Esophagus squamous epithelium (tissue), 4 donors: Measurements from ENCODE around the gene TM9SF4.

DNA sequence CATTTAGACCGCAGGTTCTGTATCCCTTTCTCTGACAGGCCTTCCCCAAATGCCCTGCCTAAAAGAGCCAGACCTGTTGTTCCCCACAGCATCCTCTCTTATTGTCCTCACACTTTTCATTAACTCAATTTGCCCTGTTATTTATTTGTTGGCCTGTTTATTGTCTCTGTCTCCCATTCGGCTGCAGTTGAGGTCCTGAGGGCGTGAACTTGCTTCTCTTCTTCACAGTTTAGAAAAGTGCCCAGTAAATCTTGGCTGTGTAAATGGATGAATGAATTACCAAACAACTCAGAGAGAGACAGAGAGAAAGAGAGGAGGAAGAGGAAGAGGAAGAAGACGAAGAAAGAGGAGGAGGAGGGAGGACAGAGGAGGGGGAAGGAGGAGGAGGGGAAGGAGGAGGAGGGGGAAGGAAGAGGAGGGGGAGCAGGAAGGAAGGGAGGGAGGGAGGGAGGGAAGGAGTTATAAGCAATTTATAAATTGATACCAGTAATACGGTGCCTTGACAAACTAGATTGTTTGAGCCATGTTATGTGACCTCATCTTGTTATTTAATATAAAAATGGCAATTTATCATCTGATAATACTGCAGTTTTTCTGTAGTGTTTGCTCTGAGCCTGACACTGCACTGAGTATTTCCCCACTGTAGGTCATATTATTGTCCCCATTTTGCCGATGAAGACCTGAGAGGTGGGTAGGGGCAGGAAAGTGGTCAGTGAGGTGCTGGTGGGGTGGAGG is 18.7 kb downstream of the HCK start:
- PRO-cap, result no peak
- RAMPAGE, long total RNA, 4 experiments, result no peak in any of the 4 experiments

DNA sequence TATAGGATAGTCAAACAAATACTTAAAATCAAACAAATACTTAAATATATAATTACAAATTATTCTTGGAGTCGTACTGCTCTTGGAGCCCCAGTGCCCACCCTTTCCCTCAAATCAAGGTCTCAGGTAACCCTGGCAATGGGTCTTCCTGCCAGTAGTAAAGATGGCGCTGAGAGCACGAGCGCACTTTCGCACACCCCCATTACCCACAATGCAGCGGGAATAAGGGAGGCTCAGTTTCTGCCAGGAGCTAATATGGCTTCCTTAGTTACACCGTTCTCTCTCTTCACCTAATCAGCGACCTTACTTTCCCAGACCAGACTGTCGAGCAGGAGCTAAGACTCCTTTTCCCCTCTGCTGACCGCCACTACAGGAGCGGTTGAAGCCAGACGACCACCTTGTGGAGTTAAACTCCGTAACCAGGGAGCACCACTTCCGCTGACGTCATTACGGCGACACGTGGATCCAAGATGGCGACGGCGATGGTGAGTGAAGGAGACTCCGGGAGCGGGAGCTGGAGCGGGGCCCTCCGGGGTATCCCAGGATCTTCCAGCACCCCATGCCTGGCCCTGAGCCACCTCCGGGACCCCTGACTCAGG is at the start of gene TM9SF4:
TSS of gene TM9SF4 (plus strand) at position 444 of the 599 bp plus-strand sequence.
- PRO-cap, result unidirectional peak, plus-strand start at position 468 of the sequence
- RAMPAGE, long total RNA, 4 experiments, result start-site peak on the plus strand in 3 of 4 experiments, centred at positions 308 to 467 of the sequence, 24 to 475 reads per replicate

DNA sequence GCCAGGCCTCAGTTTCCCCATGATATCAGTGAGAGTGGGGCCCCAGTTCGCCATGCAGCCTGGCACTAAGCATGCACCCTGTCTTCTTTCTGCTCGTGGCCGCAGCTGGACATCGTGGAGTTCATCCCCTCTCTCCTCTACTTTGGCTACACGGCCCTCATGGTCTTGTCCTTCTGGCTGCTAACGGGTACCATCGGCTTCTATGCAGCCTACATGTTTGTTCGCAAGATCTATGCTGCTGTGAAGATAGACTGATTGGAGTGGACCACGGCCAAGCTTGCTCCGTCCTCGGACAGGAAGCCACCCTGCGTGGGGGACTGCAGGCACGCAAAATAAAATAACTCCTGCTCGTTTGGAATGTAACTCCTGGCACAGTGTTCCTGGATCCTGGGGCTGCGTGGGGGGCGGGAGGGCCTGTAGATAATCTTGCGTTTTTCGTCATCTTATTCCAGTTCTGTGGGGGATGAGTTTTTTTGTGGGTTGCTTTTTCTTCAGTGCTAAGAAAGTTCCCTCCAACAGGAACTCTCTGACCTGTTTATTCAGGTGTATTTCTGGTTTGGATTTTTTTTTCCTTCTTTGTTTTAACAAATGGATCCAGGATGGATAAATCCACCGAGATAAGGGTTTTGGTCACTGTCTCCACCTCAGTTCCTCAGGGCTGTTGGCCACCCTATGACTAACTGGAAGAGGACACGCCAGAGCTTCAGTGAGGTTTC is 42.2 kb downstream of the PLAGL2 start:
- PRO-cap, result no peak
- RAMPAGE, long total RNA, 4 experiments, result no peak in any of the 4 experiments

DNA sequence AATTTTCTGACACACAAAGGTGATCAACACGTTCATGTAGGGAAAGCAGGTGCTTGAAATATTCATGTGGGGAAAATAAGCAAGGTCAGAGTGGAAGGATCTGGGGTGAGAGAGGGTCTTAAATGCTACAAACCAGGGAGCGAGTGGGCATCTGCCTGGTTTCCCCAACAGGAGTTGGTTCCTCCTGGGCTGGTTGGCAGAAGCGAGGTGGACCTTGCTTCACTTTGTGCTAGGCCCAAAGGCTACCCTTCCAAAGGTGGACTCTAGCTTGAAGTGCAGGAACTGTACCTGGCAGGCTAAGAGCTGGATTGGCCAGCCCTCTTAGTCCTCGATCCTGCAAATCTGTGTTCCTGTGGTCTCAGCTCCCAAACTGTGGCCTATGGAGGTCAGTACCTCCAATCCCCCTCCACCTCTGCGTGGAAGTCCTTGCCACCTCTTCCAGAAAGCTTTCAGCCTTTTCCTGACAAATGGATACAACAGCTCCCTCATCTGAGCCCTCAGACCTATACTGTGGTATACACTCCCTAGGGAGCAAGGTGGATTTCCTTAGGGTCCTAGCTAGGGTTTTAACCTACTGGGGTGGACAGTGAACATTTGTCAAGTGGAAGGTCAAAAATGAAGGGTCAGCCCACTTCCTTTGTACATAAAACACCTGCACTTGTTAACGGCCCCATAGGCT is 16.6 kb downstream of the PLAGL2 start:
- PRO-cap, result no peak
- RAMPAGE, long total RNA, 4 experiments, result no peak in any of the 4 experiments

DNA sequence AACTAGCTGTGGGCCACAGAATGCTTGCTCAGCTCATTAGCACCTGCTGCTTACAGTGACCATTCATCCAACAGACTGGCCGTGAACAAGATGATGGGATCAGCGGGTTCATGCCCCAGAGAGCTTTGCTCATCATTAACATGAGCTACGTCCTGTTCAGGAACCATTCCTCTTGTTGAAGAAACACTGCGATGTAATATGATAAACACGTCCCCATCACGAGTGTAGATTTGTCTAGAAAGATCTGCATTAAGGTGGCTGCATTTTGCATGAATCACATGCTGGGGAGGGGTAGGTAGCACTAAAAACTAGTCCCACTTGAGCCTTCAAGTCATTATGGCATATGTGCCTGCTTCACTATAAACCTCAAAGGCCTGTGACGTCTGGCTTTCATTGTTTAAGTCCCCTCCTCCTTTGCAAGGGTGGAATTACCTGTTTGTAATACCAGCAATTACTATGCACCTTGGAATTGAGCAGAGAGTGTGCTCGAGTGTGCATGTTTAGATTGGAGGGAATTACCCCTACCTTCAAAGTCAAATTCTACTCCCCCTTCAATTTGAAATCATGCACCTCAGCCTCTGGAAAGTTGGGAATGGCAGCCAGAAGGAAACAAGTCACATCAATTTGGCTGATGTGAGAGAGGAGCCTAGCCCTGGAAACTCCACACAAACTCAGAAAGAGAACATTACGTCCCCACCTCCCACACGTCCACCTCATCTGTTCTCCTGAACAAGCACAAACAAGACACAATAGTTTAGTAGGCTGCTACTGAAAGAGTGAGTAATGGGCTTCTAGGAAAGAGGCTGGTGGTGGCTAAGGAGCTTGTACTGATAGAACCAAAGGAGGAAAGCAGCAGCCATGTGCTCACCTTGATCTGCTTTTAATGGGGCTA is 3.7 kb downstream of the PLAGL2 start:
- PRO-cap, result bidirectional peak, plus-strand start at position 454 of the sequence, minus-strand start at position 338 of the sequence; bidirectional peak, plus-strand start at position 833 of the sequence, minus-strand start at position 719 of the sequence
- RAMPAGE, long total RNA, 4 experiments, result no peak in any of the 4 experiments

DNA sequence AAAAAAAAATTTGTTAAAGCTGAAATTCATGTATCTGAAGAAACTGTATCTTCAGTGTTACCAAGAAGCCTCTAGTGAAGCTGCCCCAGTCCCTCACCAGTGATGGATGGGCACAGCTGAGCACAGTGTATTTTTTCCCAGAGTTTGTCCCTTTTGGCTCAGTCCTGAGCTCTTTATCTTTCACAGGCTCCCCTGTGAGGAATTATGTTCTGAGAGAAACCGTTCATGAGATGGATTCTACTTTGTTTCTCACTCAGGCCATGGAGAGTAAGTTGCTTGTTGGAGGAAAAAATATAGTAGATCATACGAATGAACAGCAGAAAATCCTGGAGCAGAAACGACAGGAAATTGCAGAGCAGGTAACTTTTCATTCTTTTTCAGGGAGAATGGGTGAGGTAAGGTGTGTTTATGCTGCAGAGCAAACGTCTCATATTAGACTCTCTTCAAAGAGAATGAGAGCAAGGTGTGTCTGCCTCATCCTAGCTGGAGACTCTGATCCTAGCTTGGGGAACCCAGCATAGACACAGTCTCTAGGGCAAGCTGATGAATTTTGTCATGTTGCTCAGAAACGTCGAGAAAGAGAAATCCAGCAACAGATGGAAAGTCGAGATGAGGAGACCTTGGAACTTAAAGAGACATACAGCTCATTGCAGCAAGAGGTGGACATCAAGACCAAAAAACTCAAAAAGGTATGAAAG is 38.7 kb downstream of the KIF3B start:
- PRO-cap, result no peak
- RAMPAGE, long total RNA, 4 experiments, result no peak in any of the 4 experiments

GRCh38 chr20:32428060-32428549 is 70.0 kb downstream of the ASXL1 start:
- PRO-cap, result no peak
- RAMPAGE, long total RNA, 4 experiments, result no peak in any of the 4 experiments

DNA sequence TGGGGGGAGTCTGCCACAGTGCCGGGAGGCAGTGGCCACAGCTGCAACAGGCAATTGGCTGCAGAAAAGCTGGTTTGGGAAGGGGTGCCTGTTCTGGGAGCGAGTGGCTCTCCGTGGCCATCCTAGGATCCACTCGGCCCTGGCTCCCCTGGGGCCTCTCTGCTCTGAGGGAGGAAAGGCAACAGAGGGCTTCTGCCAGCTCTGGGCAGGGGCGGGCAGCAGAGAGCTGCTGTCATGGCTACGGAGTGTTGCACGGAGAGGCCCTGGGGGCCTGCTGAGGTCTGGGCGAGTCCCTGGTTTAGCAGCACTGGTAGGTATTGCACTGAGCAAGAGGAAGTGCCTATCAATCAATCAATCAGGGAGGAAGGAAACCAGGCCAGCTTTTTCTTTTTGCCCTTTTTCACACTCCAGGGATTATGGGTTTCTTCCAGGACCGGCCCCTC is 87.8 kb downstream of the ASXL1 start:
- PRO-cap, result no peak
- RAMPAGE, long total RNA, 4 experiments, result no peak in any of the 4 experiments

- PRO-cap, result unidirectional peak, minus-strand start at chr20:32470064
- RAMPAGE, long total RNA, 4 experiments, result no peak in any of the 4 experiments
These were observed 111.7 kb downstream of the ASXL1 start for GRCh38 chr20:32469861-32470286.

GRCh38 chr20:32473058-32473922 is 111.8 kb downstream of the NOL4L start:
- PRO-cap, result no peak
- RAMPAGE, long total RNA, 4 experiments, result no peak in any of the 4 experiments

GRCh38 chr20:32527387-32528156 is 57.6 kb downstream of the NOL4L start:
- PRO-cap, result no peak
- RAMPAGE, long total RNA, 4 experiments, result no peak in any of the 4 experiments

DNA sequence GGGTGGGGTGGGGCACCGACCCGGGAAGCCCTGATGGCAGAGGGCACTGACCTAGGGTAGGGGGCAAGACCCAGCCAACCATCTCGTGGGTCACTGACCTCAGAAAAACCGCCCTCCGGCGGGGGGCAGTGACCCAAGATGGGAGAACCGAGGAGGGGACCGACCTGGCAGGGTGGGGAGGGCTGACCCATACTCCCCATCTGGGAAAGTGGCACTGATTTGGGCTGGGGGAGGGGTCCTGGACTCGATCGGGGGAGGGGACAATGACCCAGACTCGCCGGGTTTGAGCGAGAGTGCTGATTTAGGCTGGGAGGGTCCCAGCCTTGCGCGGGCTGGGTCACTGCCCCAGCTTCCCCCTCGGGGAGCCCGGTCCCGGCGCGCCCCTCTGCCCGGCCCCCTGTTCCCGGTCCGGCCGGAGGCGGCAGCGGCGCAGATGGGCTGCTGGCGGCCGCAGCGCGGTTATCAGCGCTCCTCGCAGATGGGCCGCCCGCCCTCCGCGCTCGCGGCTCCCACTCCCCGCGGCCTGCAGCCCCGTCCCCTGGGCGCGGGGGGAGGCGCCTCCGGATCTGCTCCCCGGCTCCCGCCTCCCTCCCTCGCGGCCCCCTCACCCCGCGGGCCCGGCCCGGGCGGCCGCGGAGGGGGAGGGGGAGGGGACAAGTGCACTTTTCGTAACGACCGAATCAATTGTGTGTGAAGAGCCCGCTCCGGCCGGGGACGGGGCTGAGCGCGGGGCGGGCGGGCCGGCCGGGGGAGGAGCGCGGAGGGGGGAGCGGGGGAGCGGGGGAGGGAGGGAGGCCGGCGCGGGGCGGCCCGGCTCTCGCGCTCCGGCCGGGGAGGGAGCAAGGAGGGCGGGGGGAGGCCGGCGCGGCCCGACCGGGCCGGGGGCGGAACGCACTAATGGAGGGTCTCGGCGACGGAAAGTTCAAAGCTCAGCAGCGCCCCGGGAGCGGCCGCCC is 2.2 kb downstream of the NOL4L start:
- PRO-cap, result bidirectional peak, plus-strand start at position 842 of the sequence, minus-strand start at position 686 of the sequence
- RAMPAGE, long total RNA, 4 experiments, result no peak in any of the 4 experiments

GRCh38 chr20:33105996-33106517 is 26.6 kb downstream of the BPIFB4 start:
- PRO-cap, result no peak
- RAMPAGE, long total RNA, 4 experiments, result no peak in any of the 4 experiments

DNA sequence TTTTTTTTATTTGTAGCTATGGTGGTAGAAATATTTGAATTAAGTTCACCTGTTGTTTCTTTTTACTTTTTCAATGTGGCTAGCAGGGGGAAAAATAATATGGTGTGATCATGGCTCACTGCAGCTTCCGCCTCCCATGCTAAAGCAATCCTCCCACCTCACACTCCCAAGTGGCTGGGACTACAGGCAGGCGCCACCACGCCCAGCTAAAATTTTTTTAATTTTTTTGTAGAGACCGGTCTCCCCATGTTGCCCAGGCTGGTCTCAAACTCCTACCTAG is 459 bp upstream of the CDK5RAP1 start:
- PRO-cap, result no peak
- RAMPAGE, long total RNA, 4 experiments, result no peak in any of the 4 experiments

GRCh38 chr20:33431727-33432365 is 11.7 kb downstream of the SNTA1 start:
- PRO-cap, result no peak
- RAMPAGE, long total RNA, 4 experiments, result no peak in any of the 4 experiments

- PRO-cap, result no peak
- RAMPAGE, long total RNA, 4 experiments, result no peak in any of the 4 experiments
These were observed 17.8 kb downstream of the CBFA2T2 start for GRCh38 chr20:33507541-33508349.

GRCh38 chr20:33651085-33652034 is 10.8 kb upstream of the C20orf144 start:
- PRO-cap, result no peak
- RAMPAGE, long total RNA, 4 experiments, result no peak in any of the 4 experiments

- PRO-cap, result no peak
- RAMPAGE, long total RNA, 4 experiments, result no peak in any of the 4 experiments
These were observed 2.7 kb upstream of the C20orf144 start for GRCh38 chr20:33659175-33659989.

- PRO-cap, result unidirectional peak, plus-strand start at chr20:33684996
- RAMPAGE, long total RNA, 4 experiments, result no peak in any of the 4 experiments
These were observed 1.4 kb downstream of the E2F1 start for GRCh38 chr20:33684336-33685649.

DNA sequence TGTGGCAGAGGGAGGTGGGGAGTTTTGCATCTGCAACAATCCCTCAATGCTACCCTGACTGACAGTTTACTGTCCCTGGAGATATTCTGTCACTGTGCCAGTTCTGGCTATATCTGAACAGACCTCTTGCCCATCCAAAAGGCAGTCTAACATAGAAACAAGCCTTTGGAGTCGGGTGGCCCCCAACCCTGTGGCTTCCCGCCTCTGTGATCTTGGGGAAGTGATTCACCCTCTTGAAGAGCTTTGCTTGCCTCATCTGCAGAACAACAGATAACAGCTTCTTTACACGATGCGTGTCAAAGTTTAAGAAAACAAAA is 3.8 kb upstream of the E2F1 start:
- PRO-cap, result no peak
- RAMPAGE, long total RNA, 4 experiments, result no peak in any of the 4 experiments